Karpas-422 (cell line): ENCODE measurements around a stretch of chr1.

GRCh38 chr1:17531076-17531337 lies 8.5 kb upstream of the ARHGEF10L start:
- PRO-cap: no peak
- RAMPAGE, long total RNA: no peak

DNA sequence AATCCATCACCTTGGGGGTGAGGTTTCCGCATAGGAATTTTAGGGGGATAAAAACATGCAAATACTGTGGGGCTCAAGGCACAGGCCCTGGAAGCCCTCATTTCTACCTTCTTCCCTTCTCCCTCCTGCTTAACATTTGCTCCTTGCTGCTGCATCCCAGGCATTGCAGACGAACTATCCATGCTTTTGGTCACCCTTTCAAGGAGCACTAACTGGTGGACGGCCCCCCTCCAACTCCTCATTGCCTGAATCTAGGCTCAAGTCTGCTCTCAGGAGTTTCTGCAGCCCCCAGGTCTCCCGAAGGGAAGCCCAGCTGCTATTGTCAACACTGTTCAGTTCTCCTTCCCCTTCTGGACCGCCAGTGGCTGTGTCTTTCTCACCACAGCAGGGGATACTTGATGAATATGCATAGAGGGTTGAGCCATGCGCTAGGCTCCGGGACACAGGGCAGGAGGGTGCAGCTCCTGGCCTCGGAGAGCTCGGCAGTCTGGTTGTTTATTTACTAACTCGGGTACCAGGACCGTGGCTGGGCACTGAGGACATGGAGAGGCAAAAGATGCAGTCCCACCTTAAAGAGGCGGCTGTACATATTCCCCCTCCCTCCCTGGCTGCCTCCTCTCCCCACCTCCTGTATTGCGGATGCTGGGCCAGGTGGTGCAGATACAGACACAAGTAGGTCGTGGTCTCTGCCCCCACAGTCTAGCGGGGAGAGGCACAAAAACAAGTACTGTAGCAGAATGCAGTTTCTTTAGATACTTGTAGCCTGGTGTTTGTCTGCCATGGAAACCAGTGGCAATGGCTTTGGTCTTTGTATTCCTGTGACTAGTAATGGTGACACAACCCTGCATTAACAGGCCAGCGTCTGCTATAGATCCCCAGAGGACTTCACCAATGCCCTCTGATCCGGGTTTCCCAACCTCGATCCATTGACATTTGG lies 26.0 kb downstream of the ARHGEF10L start:
- PRO-cap: no peak
- RAMPAGE, long total RNA: no peak

GRCh38 chr1:17583238-17583440 lies 43.6 kb downstream of the ARHGEF10L start:
- PRO-cap: no peak
- RAMPAGE, long total RNA: no peak

GRCh38 chr1:17586137-17587119 lies 46.9 kb downstream of the ARHGEF10L start:
- PRO-cap: no peak
- RAMPAGE, long total RNA: no peak

- PRO-cap: no peak
- RAMPAGE, long total RNA: no peak
These were observed 57.5 kb downstream of the ARHGEF10L start for GRCh38 chr1:17596736-17597612.

DNA sequence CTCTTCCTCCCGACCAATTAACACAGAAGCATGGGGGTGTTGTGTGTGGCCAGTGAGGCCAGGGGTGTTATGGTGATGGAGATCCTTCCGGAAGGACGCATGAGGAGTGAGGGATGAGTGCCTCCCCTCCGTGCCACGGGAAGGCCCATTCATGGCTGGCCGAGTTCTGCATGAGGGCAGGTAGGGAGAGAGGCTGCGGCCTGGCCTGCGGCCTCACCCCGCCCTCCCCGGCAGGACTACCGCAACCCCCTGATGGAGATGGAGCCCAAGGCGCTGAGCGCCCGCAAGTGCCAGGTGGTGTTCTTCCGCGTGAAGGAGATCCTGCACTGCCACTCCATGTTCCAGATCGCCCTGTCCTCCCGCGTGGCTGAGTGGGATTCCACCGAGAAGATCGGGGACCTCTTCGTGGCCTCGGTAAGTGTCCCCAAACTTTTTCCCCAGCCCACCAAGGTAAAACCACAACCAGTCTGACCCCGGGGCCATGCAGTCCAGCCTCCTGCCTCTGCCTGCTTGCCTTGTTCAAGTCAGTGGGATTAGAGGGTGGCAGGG lies 83.3 kb downstream of the ARHGEF10L start:
- PRO-cap: no peak
- RAMPAGE, long total RNA: no peak

DNA sequence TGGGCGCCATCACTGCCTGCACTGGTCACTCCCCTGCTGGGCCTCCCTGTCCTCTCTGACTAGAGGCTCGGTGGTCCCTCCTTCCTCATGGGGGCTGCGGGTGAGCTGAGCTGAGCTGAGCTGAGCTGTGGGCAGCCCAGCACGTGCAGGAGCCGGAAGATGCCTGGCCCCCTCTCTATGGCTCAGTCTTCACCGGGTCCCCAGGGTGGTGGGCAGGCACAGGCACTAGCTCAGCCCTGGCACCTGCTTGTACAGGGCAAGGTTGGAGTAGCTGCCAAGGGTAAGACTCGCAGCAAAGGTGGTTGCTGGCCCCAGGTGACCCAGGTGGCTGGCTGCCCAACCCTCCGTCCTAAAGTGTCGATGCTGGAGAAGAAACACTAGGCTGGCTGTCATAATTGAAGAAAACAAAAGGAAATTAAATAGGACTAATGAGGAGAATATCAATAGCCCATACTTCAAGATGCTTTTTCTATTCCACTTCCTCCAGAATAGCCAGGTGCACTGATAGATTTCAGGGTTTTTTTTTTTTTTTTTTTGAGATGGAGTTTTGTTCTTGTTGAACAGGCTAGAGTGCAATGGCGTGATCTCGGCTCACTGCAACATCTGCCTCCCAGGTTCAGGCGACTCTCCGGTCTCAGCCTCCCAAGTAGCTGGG lies 77.1 kb upstream of the ACTL8 start:
- PRO-cap: no peak
- RAMPAGE, long total RNA: no peak

- PRO-cap: no peak
- RAMPAGE, long total RNA: no peak
These were observed 100.3 kb upstream of the IGSF21 start for GRCh38 chr1:18007332-18007752.

GRCh38 chr1:18109608-18110849 lies 2.4 kb downstream of the IGSF21 start:
- PRO-cap: no peak
- RAMPAGE, long total RNA: no peak

- PRO-cap: no peak
- RAMPAGE, long total RNA: no peak
These were observed 4.0 kb downstream of the IGSF21 start for GRCh38 chr1:18111589-18112090.

DNA sequence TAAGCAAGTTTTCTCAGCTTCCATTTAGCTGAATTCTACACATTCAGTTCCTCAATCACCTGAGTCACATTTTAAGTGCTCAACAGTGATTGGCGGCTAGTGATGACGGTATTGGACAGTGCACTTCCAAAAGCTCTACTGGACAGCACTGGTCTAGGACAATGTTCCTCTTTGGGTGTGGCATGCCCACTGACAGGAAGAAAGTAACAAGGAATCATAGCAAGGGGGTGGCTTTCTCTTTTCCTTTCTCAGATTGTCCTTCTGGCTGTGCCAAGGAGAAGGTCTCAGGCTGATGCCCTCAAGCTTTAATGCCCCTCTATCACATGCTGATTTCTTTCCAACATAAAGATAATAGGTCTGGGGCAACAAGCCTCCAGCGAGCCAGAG lies 11.7 kb downstream of the IGSF21 start:
- PRO-cap: no peak
- RAMPAGE, long total RNA: no peak

DNA sequence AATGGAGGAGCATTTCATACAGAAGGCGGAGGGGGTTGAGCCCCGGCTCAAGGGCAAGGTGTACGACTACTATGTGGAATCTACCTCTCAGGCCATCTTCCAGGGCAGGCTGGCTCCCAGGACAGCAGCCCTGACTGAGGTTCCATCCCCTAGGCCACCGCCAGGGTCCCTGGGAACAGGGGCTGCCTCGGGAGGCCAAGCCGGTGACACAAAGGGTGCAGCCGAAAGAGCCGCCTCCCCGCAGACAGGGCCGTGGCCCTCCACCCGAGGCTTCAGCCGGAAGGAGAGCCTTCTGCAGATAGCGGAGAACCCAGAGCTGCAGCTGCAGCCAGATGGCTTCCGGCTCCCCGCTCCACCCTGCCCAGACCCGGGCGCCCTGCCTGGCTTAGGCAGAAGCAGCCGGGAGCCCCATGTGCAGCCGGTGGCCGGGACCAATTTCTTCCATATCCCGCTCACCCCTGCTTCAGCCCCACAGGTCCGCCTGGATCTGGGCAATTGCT lies 1.1 kb downstream of the KLHDC7A start:
- PRO-cap: no peak
- RAMPAGE, long total RNA: no peak

GRCh38 chr1:18733557-18733941 lies 102.9 kb downstream of the PAX7 start:
- PRO-cap: no peak
- RAMPAGE, long total RNA: no peak

DNA sequence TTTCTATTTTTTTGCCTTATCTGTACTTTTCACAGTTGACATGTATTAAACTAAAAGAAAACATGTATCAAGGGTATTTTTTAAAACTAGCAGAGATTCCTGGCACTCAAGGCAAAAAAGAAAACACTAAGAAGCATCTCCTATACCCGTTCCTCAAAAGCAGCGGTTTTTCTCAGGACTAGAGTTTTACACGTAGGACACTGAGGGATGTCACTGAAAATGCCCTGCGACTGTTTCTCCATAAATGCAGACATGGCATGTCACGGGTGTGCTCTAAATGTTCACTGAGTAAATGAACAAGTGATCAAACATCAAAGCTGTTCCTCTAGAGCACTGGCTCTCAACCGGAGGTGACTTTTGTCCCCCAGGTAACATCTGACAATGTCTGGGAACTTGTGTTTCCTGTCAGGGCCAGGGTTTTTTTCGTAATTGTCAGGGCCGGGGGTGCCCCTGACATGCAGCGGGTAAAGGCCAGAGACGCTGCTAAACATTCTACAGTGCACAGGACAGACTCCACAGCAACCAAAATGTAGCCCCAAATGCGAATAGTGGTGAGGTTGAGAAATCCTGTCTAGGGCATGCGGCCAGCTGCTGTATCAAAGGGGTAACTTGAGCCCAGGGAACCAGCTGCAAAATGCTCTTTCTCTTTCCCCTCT lies 2.1 kb downstream of the ALDH4A1 start:
- PRO-cap: no peak
- RAMPAGE, long total RNA: no peak

- PRO-cap: no peak
- RAMPAGE, long total RNA: no peak
These were observed 20.0 kb upstream of the ALDH4A1 start for GRCh38 chr1:18922000-18923099.

- PRO-cap: no peak
- RAMPAGE, long total RNA: no peak
These were observed 25.1 kb upstream of the ALDH4A1 start for GRCh38 chr1:18927030-18928283.

DNA sequence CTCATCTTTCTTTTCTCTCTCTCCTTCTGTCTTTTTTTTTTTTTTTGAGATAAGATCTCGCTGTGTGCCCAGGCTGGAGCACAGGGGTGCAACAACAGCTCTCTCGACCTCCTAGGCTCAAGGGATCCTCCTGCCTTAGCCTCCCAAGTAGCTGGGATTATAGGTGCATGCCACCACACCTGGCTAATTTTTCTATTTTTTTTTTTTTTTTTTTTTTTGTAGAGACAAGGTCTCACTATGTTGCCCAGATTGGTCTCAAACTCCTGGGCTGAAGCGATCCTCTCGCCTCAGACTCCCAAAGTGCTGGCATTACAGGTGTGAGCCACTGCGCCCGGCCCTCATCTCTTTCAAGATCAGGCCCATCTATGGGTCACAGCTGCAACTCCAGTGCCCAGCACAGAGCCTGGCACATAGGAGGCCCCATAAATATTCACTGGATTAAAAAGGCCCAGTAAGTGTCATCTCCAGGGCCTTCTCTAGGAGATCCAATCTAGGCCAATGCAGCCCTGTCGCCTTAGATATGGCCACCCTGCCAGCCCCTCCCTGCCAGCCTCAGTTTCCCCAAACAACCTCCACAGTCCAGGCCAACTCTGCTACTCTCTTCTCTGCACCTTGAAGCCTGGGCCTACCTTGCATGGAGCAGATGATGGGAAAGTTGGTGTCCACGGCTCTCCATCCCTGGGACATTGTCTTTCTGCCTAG lies 20.7 kb downstream of the IFFO2 start:
- PRO-cap: no peak
- RAMPAGE, long total RNA: no peak

GRCh38 chr1:18938469-18938677 lies 18.1 kb downstream of the IFFO2 start:
- PRO-cap: no peak
- RAMPAGE, long total RNA: no peak

GRCh38 chr1:18965655-18966365 lies 9.3 kb upstream of the IFFO2 start:
- PRO-cap: no peak
- RAMPAGE, long total RNA: no peak

GRCh38 chr1:19162386-19162815 lies 47.7 kb downstream of the UBR4 start:
- PRO-cap: no peak
- RAMPAGE, long total RNA: no peak